GM12892 (cell line): ENCODE data around the genes TEX261, PAIP2B, SFXN5 and DUSP11.

DNA sequence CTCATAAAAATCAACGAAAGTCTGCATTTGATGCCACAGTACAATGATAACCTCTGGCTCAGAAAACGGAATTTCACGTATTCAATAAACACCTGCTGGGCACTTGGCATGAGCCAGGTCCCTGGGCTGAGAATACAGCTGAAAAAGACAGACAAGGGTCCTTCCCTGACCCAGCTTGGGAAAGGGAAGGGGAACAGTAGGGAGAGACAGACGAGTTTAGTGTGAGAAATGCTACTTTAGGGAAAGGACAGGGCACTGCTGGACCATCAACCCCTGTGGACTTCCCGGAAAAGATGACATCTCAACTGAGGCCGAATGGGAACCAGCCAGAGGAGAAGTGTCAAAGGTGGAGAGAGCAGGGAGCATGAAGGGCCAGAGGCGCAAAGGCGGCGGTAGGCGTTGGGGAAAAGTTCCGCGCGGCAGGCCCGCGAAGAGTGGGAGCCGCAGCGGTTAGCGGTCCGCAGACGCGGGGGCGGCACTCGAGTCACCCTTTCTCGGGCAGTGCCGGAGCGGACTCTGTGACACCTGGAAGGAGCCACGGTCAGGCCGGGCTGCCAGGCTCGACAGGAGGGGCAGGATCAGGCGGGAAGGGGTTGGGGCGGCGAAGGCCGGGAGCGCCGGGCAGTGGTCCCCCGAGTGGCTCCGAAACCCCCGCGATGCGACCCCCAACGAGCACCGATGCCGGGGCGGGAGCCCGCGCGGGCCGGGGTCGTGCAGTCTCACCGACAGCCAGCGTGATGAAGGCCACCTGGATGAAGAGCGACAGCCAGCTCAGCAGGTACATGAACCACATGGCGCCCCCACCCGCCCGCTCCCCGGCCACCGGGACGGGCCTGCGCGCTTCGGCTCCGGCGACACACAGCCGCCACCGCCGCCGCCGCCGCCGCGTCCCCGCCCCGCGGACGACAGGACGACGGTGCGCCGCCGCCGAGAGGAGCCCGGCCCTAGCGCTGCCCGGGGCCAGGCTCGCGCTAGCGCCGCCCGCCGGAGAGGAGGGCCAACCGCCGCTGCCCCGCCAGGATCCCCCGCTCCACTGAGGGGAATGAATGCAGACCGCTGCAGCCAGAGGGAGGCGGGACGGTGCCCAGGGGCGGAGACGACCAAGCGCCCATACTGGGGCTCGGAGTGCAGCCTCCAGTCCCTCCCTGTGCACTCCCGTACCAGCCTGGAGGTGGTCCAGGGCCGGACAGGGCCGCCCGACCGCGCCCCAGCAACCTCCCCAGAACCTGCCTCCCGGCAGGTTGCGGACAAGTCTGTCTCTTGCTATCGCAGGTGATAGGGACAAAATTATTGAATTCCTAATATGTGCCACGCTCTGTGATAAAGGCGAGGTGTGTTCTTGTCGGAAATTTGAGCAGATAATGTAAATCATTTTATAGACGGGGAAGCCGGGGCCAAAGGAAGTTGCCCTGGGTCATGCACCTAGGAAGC, at the start of gene TEX261:
TSS of gene TEX261 (minus strand) at position 909 of the 1,431 bp plus-strand sequence.
- RRBS = 2% methylated on average over 22 of the region's 115 CpGs

GRCh38 chr2:71023680-71024275, 29.1 kb upstream of the TEX261 start:
- RRBS = no CpG with 5 or more reads among the region's 13 CpGs

- RRBS = no CpG with 5 or more reads among the region's 10 CpGs
Observed at GRCh38 chr2:71050145-71050437, 18.4 kb upstream of the NAGK start.

GRCh38 chr2:71225416-71225650, 1.6 kb downstream of the PAIP2B start:
- RRBS = no CpG with 5 or more reads among the region's 1 CpG

GRCh38 chr2:71226765-71227824, at the start of gene PAIP2B:
TSS of gene PAIP2B (minus strand) at chr2:71227103.
- RRBS = 2% methylated on average over 9 of the region's 57 CpGs

- RRBS = no CpG with 5 or more reads among the region's 7 CpGs
Observed at GRCh38 chr2:71455223-71456217, 11.0 kb upstream of the DYSF start.

- RRBS = no CpG with 5 or more reads among the region's 10 CpGs
Observed at GRCh38 chr2:71831121-71831703, 316.4 kb downstream of the CYP26B1 start.

DNA sequence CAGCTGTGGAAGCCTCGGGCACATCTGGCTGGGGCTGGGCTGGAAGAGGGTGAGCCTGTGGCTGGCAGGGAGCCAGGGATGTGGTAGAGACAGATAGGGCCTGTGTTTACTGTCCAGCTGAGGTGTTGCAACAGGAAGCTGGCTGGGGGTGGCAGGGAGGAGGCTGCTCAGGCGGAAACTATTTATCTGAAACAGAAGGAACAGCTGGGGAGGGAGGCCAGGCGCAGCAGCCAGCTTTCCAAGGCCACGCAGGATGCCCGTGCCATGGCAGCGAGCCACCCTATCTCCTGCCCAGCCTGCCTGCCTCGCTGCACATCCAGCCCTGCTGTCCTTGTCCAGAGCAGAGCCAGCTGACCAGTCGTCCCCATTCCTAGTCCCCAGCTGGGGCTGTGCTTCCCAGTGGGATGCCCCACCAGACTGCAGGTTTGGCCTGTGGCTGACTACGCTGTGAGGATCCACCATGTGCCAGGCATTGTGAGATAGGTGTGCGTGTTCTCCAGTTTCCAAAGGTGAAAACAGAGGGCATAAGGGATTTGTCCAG, 264.6 kb downstream of the CYP26B1 start:
- RRBS = no CpG with 5 or more reads among the region's 10 CpGs

GRCh38 chr2:71935150-71935576, 212.5 kb downstream of the CYP26B1 start:
- RRBS = 36% methylated on average over 1 of the region's 6 CpGs

GRCh38 chr2:72032564-72033158, 115.0 kb downstream of the CYP26B1 start:
- RRBS = no CpG with 5 or more reads among the region's 13 CpGs

GRCh38 chr2:72354712-72355033, 207.0 kb upstream of the CYP26B1 start:
- RRBS = no CpG with 5 or more reads among the region's 1 CpG

DNA sequence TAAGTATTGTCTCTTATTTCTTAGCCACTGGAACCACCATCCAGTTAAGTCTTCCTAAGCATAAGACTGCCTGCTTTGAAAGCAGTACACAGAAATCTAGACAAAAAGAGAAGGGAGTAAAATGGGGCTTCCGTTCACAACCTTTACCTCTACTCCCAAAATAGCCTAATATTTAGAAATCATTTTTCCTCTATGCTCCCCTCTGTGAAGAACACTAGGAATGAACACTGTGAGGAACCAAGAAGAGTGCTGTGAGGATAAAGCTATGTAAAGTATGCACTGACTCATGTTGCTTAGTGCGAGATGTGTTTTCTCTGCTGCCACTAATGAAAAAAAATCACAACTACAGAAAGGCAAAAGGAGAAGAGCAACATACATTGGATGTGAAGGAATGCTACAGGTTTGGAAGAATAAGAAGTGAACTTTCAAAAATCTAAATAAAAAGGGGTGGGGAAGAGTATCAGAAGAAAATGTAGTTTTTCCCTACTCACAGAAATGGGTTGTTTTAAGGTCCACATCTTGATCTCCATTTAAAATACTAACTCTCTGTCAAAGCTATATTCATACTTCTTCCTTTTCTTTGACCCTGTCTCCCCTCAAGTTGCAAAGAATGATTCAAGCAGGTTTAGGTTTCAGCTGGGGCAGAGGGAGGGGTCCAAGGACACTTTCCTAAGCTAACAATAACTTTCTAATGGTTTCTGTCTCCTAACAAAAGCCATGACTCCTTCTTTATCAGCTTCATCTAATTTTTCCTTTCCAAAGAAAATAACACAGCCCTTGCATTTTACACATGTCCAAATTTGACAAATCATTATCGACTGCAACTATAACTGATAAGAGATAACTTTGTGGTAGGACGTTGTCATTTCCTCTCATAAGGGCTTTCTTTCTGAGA, 263.7 kb downstream of the EXOC6B start:
- RRBS = no CpG with 5 or more reads among the region's 4 CpGs

- RRBS = 1% methylated on average over 42 of the region's 106 CpGs
Observed at GRCh38 chr2:73070375-73071407, 821 bp downstream of the SFXN5 start.

GRCh38 chr2:73071579-73072070, at the start of gene SFXN5:
TSS of gene SFXN5 (minus strand) at chr2:73071712.
- RRBS = no CpG with 5 or more reads among the region's 47 CpGs

- RRBS = 4% methylated on average over 18 of the region's 39 CpGs
Observed at GRCh38 chr2:73176074-73176807, 26.1 kb upstream of the NOTO start.

DNA sequence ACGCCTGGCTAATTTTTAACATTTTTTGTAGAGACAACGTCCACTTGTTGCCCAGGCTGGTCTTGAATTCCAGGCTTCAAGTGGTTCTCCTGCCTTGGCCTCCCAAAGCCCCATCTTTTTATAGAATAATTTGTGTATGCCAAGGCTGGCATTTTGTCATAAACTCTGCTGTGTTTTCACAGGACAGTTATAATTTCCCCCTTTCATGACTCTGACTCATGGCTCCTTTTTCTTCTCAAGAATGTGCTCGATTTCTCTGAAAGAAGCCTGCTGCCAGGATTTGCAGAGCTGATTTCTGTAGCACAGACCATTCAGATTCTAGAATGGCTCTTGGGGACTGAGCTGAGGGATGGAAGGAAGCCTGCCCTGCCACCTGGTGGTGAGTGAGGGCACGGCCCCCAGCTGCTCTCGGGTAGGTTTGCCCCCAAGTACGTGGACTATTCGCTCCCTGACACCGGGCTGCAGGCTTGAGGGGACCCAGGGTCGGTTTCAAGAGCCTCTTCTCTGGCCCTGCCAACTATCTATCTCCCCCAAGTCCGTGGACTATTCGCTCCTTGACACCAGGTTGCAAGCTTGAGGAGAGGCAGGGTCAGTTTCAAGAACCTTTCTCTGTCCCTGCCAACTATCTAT, 1.6 kb upstream of the SMYD5 start:
- RRBS = no CpG with 5 or more reads among the region's 11 CpGs

DNA sequence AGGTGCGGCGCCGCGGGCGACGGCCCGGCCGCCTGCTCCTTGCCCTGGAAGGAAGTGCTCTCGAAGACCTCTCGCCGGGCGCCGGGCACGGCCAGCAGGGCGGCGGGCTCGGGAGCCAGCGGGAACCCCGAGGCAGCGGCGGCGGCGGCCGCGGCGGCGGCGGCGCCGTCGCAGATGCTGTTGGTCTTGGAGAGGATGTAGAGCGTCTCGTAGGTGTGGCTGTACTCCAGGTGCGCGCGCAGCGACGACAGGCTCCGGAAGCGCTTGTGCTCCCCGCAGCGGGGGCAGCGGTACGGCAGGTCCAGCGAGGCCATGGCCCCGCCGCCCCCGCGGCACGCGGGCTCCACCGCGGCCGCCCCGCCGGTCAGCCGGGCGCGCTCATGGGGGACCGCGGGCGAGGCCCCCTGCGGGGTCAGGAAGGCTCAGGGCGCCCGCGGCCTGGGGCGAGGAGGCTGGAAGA, 14.9 kb downstream of the FBXO41 start:
- RRBS = 66% methylated on average over 11 of the region's 67 CpGs

DNA sequence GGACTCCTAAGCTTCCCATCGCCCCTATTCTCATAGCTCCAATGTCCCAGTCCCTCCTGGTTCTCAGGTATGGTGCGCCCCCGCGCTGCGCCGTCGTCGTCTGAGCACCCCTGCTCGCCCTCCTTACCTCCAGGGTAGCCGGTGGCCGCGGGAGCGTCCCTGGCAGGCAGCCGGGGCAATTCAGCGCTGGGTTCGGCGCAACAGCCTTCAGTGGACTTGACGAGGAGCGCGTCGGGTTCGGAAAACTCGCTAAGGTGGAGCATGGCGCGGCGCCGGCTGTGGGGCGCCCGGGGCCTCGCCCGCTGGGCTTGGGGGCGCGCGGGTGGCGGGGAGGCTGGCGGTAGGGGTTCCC, 317 bp downstream of the EGR4 start:
- RRBS = 2% methylated on average over 6 of the region's 36 CpGs

DNA sequence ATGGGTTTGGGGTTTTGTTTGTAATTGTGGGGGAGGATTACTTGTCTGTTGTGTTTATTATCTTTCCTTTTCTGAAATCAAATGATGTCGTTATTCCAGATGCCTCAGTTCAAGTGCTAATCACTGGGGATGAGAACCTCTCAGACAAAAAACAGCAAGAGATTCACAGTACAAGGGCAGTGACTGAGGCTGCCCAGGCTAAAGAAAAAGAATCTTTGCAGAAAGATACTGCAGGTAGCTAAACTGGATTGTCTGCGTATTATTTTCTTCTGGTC, 85.2 kb downstream of the NAT8 start:
- RRBS = no CpG with 5 or more reads among the region's 2 CpGs

DNA sequence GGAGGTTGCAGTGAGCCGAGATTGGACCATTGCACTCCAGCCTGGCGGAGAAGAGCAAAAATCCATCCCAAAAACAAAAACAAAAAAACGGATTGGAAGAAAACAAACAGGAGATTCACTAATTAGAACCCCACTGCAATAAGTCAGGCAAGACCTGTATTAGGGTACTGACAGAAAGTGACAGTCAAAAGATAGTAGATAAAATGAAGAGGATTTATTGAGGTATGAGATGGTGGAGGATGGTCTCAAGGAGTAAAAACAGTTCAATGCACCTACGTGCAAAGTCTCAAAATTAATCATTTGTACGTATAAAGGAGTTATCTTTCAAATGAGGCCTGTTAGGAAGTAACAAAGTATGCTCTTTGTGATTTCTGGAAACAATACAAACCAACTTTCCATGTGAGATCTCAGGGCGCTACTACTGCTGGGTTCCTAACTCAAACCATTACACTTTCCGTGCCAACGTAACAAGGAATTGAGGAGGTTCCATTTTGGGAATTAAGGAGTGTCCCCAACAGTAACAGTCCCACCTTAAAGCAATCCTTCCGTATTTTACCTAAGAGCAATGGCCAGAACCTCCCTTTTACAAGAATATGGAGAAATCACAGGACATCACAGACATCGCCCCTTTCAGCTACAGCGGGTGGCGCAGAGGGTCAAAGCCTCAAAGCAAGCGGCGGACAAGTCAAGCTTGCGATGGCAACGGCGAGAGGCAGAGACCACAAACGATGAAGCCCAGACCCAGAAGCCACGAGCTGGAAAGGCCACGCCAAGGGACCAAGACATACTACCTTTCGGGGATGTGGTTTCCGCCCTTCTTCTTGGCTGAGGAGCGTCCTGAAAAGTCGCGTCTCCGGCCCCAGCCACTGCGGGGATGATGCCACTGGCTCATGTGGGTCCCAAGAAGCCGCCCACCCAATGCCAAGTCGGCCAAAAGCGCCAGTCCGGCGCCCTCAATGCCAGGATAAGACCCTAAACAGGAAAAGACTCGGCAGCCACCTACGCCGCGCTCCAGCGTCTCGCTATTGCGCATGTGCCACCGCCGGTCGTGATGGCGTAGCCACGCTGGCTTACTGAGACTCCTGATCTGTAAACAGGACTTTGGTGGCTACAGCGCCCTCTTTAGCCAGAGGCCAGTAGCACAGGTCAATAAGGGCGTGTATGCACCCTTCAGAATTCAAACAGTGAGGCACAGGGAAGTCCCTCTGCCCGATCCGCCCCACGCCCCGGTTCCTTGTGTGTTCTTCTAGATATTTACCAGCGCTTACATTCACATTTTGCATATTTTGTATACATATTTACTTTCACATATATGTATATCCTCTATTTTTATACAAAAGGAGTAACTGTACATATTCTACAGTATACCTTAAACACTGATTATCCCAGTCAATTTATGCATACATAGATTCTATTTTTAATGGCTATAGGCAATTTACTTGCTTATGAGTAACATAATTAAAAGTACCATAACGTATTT, at the start of gene DUSP11:
TSS of gene DUSP11 (minus strand) at position 1,021 of the 1,480 bp plus-strand sequence.
- RRBS = 0% methylated on average over 2 of the region's 52 CpGs